Esophagus squamous epithelium (tissue), 4 donors: ENCODE measurements around a stretch of chr6.

DNA sequence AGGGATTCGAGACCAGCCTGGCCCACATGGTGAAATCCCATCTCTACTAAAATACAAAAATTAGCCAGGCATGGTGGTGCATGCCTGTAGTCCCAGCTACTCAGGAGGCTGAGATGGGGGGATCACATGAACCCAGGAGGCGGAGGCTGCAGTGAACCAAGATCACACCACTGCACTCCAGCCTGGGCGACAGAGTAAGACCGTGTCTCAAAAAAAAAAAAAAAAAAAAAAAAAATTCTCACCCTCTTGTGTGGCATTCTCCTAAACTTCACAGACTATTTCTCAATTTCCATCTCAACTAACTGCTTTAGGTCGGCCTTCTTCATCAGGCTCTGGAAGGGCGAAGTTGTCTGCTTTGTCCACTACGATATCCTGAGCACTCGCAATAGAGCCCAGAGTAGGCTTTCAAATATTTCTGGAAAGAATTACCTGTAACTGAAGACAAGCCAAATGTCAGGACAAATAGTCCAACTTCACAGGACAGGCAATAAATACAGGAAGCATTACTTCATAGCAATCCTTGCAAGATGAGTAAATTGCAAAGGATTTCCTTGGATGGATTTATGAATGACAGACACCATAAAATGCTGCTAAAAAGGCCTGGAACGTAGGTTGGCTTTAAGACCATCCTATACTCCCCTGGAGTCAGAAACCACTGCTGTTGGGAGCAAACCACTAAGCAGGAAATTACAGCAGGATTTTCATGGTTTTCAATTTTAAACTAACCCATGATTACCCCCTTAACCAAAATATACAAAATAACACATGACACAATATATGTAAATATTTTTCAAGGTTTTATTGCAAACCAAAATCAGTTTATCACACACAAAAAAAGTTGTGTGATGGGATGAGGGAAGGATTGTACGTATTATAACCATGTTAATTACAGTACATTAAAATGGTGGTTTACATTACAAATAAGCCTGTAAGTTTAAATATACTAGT is 116.3 kb upstream of the SLC2A12 start:
- PRO-cap, result no peak
- RAMPAGE, long total RNA, 4 experiments, result no peak in any of the 4 experiments

GRCh38 chr6:134172551-134173701 is 120.5 kb upstream of the SLC2A12 start:
- PRO-cap, result bidirectional peak, plus-strand start at chr6:134173223, minus-strand start at chr6:134173102
- RAMPAGE, long total RNA, 4 experiments, result no peak in any of the 4 experiments

- PRO-cap, result bidirectional peak, plus-strand start at chr6:134175501, minus-strand start at chr6:134175498; bidirectional peak, plus-strand start at chr6:134175688, minus-strand start at chr6:134175711; bidirectional peak, plus-strand start at chr6:134176138, minus-strand start at chr6:134175975
- RAMPAGE, long total RNA, 4 experiments, result start-site peak on the minus strand in 2 of 4 experiments, at chr6:134175656-134175714 at its widest, 30 to 135 reads per replicate
Observed at GRCh38 chr6:134175403-134176089, 123.1 kb upstream of the SLC2A12 start.

GRCh38 chr6:134347749-134349030 is 30.3 kb upstream of the SGK1 start:
- PRO-cap, result unidirectional peak, plus-strand start at chr6:134348738
- RAMPAGE, long total RNA, 4 experiments, result no peak in any of the 4 experiments

- PRO-cap, result no peak
- RAMPAGE, long total RNA, 4 experiments, result no peak in any of the 4 experiments
Observed at GRCh38 chr6:134399718-134399955, 81.7 kb upstream of the SGK1 start.

DNA sequence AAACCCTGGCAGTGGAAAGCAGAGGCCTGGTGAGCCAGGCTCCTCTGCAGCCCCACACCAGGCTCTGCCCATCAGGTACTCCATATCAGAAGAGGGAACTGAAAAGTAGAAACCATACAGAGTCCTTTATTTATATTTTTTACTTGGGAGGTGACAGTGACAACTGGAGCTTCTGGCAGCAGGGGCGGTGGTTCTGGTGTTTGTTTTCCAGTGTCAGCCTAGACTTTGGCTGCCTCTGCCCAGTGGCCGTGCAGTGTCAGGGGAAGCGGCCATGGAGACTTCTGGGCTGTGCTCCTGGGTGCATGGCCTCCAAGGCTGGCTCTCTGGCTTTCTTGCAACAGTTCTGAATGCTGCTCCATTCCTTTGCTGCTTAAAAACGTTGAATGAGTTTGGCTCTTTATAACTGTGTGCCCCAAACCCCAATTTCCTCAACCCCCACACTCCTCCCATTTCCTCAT is 140.9 kb upstream of the SGK1 start:
- PRO-cap, result no peak
- RAMPAGE, long total RNA, 4 experiments, result no peak in any of the 4 experiments

DNA sequence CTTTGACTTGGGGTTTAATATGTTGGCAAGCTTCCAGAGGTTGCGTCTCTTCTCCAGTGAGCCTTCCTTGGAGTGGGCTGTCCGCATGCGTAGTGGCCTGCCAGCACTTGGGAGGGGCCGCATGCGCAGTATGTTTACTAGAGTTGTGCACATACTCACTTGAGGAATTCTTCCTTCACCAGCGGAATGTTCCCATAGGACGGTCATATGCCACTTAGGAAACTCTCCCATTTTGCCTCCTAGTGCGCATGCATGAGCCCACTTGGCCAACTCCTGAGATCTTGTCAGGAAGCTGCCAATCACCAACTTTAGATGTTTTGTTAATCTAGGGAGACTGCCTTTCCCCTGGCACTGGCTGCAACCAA is 235.1 kb downstream of the ALDH8A1 start:
- PRO-cap, result no peak
- RAMPAGE, long total RNA, 4 experiments, result no peak in any of the 4 experiments

GRCh38 chr6:134740390-134741077 is 209.4 kb downstream of the ALDH8A1 start:
- PRO-cap, result no peak
- RAMPAGE, long total RNA, 4 experiments, result no peak in any of the 4 experiments

DNA sequence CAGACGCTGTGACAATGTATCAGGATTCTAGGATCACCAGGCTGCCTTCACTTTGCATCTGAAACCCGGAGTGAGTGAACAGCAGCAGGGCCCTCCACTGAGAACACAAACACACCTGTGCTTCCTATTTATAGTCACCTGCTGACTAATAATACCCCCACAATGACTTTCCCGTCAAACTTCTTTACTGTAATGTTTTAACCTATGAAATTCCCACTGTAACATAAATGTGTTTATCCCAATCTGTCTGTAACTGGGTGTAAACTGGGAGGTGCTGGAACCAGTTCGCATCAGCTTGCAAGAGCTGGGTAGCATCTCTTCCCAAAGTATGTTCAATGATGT is 79.3 kb downstream of the ALDH8A1 start:
- PRO-cap, result no peak
- RAMPAGE, long total RNA, 4 experiments, result no peak in any of the 4 experiments

- PRO-cap, result no peak
- RAMPAGE, long total RNA, 4 experiments, result no peak in any of the 4 experiments
Observed at GRCh38 chr6:135021931-135022892, 32.4 kb downstream of the HBS1L start.

GRCh38 chr6:135185559-135186158 is 4.6 kb downstream of the MYB start:
- PRO-cap, result no peak
- RAMPAGE, long total RNA, 4 experiments, result no peak in any of the 4 experiments

DNA sequence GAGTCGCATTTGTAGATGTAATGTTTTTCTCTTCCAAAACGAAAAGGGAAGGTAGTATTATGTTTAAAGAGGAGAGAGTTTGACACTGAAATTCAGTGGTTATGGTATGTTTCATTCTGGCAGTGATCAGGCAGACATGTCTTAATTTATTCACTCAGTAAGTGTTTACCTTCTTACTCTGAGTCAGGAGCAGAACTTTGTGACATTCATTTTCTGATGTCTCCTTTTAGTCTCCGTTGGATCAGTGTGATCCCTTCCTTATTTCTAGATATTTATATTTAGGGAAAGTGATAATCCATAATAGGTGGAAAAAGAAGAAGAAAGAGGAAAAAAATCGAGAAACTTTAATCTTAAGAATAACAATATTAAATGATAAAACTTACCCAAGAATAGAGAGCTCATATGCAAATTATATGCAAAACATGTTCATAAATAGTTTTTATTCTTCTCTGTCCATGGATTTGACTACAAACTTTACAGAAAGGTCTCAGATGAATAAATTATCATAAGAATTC is 11.9 kb downstream of the MYB start:
- PRO-cap, result no peak
- RAMPAGE, long total RNA, 4 experiments, result no peak in any of the 4 experiments

DNA sequence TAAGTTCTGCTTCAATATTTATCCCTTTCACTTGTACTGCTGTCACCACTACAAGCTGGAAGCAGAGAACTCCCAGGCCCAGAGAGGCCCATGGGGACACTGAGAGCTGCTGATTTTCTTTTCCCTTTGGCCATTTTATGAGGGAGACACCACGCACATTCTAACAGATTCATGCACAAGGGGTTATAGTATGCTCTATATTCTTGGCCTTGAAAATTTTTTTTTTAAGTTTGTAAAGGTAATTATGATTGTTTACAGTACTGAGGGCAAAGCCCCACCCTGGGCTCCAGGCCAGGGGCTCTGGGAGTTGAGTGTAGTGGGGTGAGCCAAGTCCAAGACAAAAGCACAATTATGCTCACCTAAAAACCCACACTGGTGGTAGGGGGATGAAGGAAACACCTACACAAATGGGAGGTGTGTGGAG is 88.5 kb downstream of the MYB start:
- PRO-cap, result no peak
- RAMPAGE, long total RNA, 4 experiments, result no peak in any of the 4 experiments

- PRO-cap, result no peak
- RAMPAGE, long total RNA, 4 experiments, result no peak in any of the 4 experiments
Observed at GRCh38 chr6:135830345-135830796, 21.1 kb upstream of the PDE7B start.

DNA sequence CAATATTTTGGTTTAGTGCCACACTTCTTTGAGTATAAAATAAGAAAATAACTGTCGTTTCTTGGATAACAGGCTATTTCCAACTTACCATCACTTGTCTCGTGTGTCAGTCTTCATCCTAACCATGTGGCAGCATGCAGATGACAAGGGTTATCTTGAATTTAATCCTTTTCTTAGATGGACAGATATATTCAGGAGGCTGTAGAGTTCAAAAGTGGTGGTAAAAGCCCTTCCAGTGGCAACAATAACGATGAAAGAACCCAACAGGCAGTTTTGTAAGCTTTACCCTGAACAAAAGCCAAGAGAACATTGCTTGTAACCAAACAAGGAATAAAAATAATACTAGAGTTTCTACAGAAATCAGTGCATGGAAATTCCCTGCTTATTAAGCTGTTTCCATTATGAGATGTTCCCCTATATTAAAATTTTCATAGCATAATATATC is 69.6 kb downstream of the PDE7B start:
- PRO-cap, result no peak
- RAMPAGE, long total RNA, 4 experiments, result no peak in any of the 4 experiments

GRCh38 chr6:136095996-136096524 is 154.1 kb downstream of the MTFR2 start:
- PRO-cap, result no peak
- RAMPAGE, long total RNA, 4 experiments, result no peak in any of the 4 experiments

GRCh38 chr6:136253096-136254492 is 3.5 kb upstream of the MTFR2 start:
- PRO-cap, result no peak
- RAMPAGE, long total RNA, 4 experiments, result no peak in any of the 4 experiments

- PRO-cap, result no peak
- RAMPAGE, long total RNA, 4 experiments, result no peak in any of the 4 experiments
Observed at GRCh38 chr6:136551119-136551601, 938 bp upstream of the MAP7 start.

- PRO-cap, result no peak
- RAMPAGE, long total RNA, 4 experiments, result no peak in any of the 4 experiments
Observed at GRCh38 chr6:136552921-136553519, 2.8 kb upstream of the MAP7 start.

GRCh38 chr6:136593655-136594462 is 43.6 kb upstream of the MAP7 start:
- PRO-cap, result no peak
- RAMPAGE, long total RNA, 4 experiments, result no peak in any of the 4 experiments